ENCODE data around the genes TESC and RFC5.

- PRO-cap, result unidirectional peak, plus-strand start at chr12:116426669
Observed at GRCh38 chr12:116426173-116426871, 132.9 kb upstream of the MAP1LC3B2 start.

- PRO-cap, result no peak
Observed at GRCh38 chr12:116454956-116455401, 104.2 kb upstream of the MAP1LC3B2 start.

- PRO-cap, result no peak
Observed at GRCh38 chr12:116693164-116693758, 44.6 kb downstream of the SPRING1 start.

DNA sequence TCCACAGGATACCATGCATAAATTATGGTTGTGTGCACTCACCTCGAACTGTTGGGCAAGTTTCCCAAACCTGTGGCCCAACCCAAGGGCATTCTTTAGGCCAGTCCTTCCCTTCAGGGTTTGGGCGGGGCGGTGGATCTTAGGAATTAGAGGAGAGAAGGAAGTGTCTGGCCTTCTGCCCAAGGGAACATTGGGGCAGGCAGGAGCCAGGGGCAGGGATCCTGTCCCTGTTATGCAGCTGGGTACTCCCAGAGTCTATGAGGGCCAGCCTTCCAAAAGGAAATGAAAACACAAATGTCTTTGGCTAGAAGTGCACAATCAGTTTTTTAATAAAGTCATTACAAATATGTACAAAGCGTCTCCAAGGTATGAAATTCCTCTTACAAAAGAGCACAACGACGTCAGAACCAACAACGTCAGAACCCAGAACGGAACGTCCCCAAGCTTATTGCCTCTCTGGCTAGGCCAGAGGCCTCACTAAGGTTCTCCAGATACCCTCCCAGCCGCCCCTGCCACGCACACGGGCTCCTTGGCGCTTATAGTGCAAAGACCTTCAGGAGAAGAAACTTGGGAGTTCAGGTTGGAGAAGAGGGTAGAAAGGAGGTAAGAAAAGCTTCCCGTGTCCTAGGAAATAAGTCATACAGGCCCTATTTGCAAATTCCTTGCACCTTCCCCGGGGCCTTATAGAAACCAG lies 25.3 kb downstream of the HRK start:
- PRO-cap, result no peak

GRCh38 chr12:116996016-116996600 lies 85.4 kb downstream of the FBXW8 start:
- PRO-cap, result no peak

GRCh38 chr12:117028473-117029211 lies 70.6 kb downstream of the TESC start:
- PRO-cap, result no peak

- PRO-cap, result unidirectional peak, minus-strand start at chr12:117099416
Observed at GRCh38 chr12:117098514-117099875, at the start of gene TESC. TESC (minus strand) TSS chr12:117099416.

DNA sequence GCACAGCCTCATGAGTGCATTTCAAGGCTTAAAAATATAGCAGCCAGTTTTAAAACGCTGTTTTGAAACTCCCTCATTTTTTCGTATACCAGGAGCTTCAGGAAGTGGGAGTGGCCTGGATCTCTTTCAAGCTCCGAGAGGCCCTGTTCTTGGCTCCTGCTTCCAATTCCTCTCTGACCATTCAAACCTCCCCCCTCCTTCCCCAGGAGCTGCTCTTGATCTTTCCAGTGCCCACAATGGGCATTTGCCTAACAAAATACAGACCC lies 46.6 kb upstream of the NOS1 start:
- PRO-cap, result no peak

GRCh38 chr12:117533630-117534084 lies 172.2 kb upstream of the NOS1 start:
- PRO-cap, result no peak

GRCh38 chr12:117585292-117585491 lies 223.8 kb upstream of the NOS1 start:
- PRO-cap, result no peak

GRCh38 chr12:118016421-118017258 lies at the start of gene RFC5:
RFC5 (plus strand) TSS chr12:118016703.
- PRO-cap, result bidirectional peak, plus-strand start at chr12:118016765, minus-strand start at chr12:118016543

- PRO-cap, result no peak
Observed at GRCh38 chr12:118188861-118189340, 53.0 kb downstream of the PEBP1 start.

GRCh38 chr12:118359502-118359965 lies 13.2 kb downstream of the TAOK3 start:
- PRO-cap, result no peak

GRCh38 chr12:118389757-118390736 lies 13.7 kb downstream of the SUDS3 start:
- PRO-cap, result no peak

DNA sequence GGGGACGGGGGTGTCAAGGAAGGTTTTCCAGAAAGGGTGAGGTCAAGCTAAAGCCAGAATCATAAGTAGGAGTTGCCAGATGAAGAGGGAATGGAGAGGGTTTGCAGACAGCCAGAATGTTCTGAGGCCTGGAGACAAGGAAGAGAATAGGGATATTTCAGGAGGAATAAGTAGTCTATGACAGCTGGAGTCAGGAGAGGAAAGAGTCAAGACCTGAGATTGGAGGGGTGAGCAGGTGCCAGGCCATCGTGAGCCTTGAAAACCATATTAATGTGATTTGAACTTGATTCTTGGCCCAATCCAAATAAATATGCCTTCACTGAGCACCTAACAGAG lies 29.2 kb upstream of the HSPB8 start:
- PRO-cap, result no peak

- PRO-cap, result bidirectional peak, plus-strand start at chr12:119179862, minus-strand start at chr12:119179743
Observed at GRCh38 chr12:119179234-119179936, 654 bp downstream of the HSPB8 start.

GRCh38 chr12:119680790-119681449 lies 13.0 kb downstream of the PRKAB1 start:
- PRO-cap, result no peak

- PRO-cap, result no peak
Observed at GRCh38 chr12:119725501-119725940, 57.6 kb downstream of the PRKAB1 start.

DNA sequence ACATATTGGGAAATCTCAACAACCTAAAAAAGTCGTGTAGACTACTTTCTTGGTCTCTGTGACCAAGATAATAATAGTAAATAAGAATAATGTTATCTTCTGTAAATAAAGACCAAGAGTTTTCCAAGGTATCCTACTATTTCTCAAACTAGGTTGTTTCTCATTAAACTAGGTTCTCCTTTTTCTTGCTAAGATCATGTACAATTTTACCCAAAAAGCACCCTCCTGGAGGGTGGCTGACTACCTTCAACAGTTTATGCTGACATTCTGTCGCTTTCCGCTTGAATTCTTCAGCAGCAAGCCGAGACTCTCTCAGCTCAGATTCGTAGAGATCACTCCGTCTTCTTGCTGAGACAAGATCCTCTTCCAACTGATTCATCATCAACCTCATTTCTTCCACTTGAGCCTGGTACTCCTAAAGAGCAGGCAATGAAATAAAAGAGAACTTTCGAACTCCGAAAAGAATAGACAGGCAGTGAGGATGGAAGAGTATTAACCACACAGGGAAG lies 100.6 kb downstream of the CIT start:
- PRO-cap, result no peak

- PRO-cap, result no peak
Observed at GRCh38 chr12:119857285-119857810, 19.8 kb downstream of the CIT start.

All from right common carotid artery plus branches (tissue), 1 donor.